WTC11 (cell line): ENCODE data around the gene CCDC13.

DNA sequence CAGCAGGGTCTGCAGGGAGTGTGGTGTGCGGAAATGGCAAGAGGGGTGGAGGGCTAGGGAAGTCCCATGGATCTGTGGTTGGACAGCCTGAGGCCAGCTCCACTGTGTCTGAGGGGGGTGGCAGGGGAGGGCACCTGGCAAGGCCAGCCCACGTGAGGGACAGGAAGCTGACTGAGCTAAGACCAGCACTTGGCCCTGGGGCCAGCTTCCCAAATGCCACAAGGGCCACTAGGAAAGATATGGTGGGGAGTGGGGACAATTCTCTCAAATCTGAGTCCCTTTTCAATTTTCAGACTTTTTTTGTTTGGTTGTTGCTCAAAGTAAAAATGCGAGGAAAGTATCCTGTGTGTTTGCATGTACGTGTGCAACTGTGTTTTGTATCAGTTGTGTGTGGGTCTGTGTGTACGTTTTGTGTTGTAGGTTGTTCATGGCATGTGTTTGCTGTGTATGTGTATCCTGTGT, 2.0 kb upstream of the HHATL start:
- PRO-cap, result no peak

GRCh38 chr3:42729295-42729560, 26.6 kb upstream of the HHATL start:
- PRO-cap, result no peak

DNA sequence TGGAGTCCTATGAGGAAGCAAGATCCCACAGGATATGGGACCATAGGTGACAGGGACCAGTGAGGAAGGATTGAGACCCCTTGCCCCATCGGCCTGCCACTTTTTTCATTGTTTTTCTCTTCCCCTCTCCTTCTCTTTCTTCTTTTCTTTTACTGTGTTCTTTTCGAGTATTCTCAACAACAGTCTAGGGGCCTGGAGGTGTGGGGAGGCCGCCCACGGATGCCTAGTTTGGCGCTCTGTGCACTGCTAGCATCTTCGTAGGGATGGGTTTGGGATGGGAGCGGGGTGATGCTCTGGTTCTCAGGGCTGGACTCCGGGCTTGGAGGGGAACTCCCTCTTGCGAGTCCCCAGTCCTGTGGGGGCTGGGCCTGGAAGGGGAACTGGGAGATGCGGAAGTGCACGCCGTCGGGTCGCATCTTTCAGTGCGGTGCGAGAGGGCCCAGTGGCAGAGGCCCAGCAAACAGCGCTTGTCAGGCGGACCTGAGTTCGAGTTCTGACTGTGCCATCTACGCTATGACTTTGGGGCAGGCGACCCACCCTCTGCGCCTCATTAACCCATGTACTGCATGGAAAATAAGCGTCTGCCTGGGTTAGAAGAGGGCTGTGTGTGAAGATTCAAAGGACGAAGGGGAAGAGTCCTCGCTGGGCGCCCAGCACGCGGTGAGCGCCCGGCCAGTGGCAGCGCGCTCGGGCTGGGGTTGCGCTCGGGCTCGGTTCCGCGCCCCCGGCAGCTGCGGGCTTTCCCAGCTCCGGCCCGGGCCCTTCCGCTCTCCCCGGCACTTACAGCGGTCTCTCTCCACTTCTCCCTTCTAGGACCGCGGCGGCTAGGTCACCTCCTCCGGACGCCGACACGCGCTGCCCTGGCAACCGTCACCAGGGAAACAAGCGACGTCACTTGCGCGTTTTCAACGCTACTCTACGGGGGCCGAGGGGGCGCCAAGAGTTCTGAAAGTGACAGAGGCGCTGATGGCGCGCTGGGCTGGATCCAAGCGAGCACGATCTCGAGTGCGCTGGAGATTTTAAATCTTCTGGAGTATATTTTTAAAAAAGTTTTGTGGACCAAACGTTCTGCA, at the start of gene CCDC13:
Gene CCDC13, minus strand, starts transcription at position 862 of the 1,073 bp plus-strand sequence.
- PRO-cap, result bidirectional peak, plus-strand start at position 954 of the sequence, minus-strand start at position 782 of the sequence

DNA sequence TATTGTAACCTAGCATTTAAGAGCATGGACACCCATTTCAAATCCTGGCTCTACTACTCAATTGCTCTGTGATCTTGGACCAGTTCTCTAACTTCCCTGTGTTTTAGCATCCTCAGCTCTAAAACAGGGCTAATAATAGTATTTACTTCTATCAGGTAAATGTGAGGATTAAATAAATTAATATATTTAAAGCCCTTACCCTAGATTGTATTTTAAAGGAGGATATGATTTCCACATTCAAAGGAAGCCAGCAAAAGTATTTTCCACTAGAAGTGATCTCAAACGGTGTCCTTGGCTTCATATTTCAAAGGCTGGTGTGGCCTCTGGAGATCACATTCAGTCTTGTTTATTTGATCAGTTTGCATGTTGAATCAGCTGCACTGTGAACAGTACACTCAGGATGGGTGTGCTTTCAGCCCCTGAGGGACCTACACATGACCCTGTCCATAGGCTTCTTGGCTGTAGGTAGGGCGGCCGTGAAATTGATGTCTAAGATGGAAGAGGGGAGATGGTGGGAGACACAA, 22.0 kb downstream of the CYP8B1 start:
- PRO-cap, result no peak

DNA sequence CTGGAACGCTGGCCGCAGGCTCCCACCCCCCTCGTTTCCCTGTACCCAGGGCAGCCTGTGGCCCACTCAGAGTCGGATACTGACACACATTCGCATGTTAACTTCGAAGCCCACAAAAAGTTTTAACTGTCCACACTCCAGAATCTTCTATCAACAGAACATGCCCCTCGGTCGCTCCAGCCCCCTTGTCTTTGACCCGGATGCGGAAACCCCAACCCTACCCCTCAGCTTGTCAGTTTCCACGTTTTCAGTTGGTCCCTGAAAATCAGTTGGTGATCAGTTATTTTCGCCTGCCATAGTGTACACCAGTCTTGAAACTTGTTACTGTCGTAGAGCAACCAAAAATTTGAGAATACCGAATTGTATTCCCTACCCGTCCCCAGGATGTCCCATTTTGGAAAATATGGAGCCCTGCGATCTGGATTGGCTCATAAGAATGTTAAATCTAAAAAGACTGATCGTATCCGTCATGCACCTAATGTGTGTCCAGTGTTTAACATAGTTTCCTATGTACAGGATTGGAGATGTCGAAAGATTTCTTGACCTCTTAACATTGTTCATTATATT, 481 bp downstream of the KRBOX1 start:
- PRO-cap, result no peak

- PRO-cap, result no peak
Observed at GRCh38 chr3:42987987-42988614, 9.0 kb downstream of the GASK1A start.

DNA sequence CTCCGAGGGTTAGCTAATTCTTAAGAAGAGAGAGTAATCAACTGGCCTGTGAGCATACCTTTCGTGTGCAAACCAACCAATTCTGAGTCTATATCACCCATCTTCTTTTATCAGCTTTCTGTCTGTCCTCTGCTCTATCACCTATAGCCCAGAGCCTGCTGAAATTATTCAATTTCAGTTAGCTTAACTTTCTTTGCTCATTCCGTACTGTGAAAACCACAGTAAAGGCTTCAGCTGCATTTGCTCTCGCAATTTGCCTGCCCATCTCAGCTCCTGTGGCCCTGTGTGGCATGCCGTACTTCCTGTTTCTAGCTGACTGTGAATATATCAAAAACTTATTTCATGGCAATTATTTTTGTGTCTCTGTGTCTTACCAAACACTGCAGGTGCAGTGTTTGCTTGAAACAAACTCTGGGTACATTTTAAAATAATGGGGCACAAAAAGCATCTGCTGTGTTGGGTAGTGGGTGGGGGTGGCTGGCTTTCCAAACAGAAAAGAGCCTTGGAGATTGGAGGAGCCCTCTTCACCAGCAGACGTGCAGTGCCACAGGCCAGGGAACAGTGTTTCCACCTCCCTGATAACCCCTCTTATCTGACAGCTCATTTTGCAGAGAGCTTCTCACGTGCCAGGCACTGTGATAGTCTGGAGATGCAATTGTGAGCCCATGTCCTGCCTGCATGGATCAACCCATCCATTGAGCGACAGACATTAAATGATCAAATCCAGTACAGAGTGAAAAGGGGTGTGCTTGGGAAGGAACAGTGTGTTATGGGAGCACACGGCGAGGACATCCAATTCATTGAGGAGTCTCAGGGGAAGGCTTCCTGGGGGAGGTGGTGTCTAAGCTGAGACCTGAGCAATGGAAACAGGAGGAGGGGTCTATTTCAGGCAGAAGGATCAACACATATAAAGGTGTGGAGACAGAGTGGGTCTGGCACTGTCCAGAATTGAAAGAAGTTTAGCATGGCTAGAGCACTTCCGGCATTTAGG, 45.3 kb downstream of the GASK1A start:
- PRO-cap, result no peak

- PRO-cap, result no peak
Observed at GRCh38 chr3:43345133-43345654, 58.9 kb downstream of the SNRK start.

GRCh38 chr3:43423363-43423604, 136.9 kb downstream of the SNRK start:
- PRO-cap, result no peak

- PRO-cap, result no peak
Observed at GRCh38 chr3:43644240-43644680, 22.4 kb upstream of the ANO10 start.

GRCh38 chr3:43719802-43720520, 29.2 kb downstream of the ABHD5 start:
- PRO-cap, result no peak

DNA sequence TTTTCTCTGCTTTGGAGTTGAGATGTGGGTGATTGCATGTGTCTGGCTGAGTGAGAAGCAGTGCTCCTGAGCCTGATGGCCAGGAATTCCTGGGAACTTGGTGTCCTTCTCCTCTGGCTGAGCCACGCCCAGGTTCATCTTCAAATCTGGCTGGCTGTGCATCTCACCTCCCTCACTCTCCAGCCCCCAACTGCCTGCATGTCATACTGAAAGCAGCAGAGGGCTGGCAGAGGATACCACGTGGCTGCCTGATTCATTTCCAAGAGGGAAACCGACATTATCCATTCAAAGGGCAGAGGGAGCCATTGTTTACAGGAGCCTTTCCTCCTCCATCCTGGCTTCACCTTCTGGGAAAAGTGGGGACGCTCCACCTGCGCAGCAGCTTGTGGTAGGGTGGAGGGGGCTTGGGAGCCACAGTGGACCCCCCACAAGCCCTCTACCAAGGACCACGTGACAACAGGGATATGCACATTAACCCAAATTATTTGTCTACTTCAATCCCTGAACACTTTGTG, 57.5 kb downstream of the ABHD5 start:
- PRO-cap, result no peak

GRCh38 chr3:43769153-43770208, 78.7 kb downstream of the ABHD5 start:
- PRO-cap, result no peak

- PRO-cap, result no peak
Observed at GRCh38 chr3:43883908-43884432, 193.2 kb downstream of the ABHD5 start.

GRCh38 chr3:43996615-43997454, 244.9 kb upstream of the TOPAZ1 start:
- PRO-cap, result bidirectional peak, plus-strand start at chr3:43996827, minus-strand start at chr3:43996749

DNA sequence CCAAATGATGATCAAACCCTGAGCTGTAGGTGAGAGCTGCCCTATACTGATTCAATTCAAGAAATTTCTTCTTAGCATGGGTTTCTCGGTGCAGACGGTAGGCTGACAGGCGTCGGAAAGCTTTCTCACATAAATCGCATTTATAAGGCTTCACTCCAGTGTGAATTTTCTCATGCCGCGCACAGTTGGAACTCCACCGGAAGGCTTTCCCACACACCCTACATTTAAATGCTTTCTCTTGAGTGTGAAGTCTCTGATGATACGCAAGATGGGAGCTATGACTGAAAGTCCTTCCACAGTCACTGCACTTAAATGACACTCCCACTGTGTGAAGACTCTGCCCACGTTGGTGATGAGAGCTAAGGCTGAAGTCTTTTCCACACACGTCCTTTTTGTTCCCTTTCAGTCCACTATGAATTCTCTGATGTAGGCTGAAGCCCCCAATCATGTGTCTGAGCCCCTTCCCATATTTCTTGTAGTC, 29.5 kb downstream of the ZNF445 start:
- PRO-cap, result no peak

- PRO-cap, result no peak
Observed at GRCh38 chr3:44468504-44469073, 8.9 kb downstream of the ZNF445 start.

DNA sequence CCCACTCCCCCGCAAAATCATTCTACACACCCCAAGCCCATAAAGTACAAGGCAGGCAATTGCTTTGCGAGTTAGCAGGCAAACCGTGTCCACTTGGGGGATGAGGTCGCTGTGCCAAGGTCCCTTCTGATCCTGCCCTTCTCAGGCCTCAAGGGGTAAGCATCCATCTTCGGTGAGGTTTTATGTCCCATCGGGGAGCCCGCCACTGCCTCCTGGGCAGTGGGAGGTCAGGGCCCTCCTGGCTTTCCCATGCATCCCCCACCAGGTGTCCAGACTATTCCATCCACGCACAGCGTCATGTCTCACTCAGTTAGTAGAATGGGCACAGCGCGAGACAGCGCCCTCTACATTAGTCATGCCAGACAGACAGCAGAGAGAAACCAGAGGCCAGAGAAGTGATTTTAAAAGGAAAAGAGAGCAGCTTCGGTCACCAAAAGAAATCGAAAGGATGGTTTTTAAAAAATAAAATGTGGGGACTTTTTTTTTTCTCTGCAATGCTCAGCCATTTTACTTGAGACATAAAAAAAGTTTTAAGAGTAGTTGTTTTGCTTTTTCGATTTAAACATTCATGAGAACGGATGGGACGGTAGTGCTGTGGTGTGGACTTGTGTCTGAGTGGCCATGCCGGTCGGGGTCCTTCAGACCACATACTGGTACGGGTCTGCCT, 49.8 kb downstream of the ZDHHC3 start:
- PRO-cap, result no peak

DNA sequence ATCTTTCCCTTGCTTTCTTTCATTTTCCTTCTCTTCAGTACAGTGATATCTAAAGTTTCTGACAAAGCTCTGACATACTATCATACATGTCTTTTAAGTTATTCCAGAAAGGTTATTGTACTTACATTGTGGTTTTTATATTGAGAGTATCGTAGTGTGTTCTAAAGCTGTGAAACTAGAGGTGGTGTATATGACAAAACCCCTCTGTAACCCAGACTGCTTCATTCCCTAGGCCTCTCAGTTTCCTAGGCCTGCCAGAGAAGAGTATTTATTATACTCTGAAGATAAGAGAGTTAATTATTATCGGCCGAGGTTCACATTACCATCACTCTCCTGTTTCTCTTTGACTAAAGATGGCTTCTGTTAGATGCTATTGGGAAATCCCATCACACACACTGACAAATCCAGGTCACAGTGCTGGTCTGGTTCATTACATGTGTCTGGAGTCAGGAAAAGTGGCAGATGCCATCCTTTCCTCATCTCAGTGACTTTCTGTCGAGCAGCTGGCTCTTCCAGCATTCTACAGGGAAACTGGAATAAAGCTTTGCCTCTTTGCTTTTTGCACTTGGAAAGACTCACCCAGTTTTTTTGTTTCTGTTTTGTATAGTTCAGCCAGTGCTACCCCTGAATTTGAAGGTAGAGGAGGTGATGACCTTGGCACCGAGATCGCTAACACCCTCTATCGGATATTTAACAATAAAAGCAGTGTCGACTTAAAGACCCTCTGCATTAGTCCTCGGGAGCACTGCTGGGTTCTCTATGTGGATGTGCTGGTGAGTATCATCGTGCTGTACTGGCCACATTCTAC, 20.6 kb downstream of the EXOSC7 start:
- PRO-cap, result no peak

DNA sequence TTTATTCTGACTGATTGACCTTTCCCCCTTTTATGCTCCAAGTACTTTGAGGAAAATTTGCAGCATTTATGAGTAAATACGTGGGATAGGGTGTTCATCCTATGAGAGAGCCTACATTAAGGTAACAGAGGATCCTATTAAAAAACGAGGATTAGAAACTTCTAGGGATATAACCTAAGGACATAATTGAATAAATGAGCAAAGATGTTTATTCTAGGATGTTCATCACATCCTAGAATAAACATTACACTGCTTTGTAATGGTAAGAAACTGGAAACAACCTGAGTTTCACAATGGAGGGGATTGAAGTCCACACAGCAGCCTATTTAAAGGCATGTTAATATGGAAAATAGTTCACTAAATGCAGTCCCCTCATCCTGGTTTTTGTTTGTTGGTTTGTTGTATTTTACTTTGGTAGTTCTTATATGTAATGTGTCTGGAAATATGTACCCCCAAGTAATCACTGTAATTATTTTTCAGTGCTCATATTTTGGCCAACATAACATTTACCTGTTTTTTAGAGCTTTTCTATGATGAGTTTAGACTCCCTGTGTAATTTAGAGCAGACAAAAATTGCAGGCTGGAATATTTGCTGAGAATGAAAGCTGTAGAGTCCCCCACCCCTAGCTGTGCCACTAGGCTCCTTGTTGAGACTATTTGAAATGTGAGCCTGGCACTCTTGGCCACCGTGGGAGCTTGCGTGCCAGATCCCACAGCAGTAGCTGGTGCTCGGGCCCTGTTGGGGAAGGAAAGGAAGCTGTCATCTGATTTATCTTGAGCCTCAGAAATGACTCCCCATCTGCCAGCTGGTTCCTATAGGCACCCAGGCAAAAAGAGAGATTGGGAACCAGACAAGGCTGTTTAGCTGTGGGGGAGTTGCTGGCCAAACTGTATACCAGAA, 23.7 kb upstream of the CLEC3B start:
- PRO-cap, result no peak